Bronchial epithelial cell (primary cell): ENCODE data around the gene ATP8A2.

DNA sequence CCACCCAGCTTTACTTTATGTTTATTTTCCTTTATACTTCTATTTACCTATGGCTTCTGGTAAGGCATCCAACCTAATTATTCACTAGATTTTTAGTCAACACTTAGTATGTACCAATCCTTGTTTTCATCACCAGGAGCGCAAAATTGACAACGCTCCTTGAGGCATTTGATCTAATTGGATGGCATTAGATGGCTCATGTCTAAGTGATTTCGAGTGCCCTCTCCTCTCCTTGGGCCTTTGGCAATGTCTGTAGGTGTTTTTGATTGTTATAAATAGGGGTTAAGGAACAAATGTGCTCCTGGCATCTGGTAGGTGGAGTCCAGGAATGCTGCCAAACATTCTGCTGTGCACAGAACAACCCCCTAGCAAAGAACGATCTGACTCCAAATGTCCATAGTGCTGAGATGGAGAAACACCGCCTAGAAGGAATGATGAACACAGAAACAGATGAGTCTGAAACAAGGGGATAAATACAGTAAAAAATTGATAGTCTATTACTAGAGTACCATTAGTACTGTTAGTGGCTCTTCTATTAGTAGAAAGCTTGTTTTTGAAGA is 76.1 kb upstream of the MIPEP start:
- RRBS, 2 experiments, result no CpG with 5 or more reads among the region's 5 CpGs

GRCh38 chr13:23966870-23967078 is 77.6 kb upstream of the MIPEP start:
- RRBS, 2 experiments, result no CpG with 5 or more reads among the region's 4 CpGs

DNA sequence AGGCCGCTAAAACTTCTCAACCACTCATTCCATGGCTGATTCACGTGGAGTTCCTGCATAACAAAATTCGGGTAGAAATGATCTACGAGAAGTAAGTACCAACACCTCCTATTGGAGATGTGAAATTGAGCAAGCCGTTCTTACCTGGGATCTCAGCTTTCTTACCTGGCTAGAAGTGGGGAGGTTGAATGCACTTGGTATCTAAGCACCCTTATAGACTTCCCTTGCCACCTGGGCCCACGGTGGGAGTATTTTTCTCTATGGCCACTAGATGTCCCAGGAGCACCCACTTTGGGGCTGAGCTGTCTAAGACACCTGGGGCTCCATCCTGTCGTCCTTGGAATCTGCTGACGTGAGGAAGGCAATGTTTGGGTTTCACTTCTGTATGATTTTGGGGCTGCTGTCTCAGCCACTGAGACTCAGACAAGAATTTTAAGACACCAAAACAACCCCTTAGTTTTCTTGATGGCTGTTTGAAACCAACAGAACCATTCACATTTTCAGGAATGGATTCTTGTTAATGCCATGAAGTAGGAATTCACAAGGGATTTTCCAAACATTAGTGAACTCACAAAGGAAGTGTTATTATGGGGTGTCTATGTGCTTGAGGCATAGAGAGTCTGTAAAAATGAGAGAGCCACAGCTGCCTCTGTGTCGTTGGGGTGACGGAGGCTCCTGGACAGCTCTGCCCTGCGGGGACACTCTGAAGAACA is 107.0 kb upstream of the SPATA13 start:
- RRBS, 2 experiments, result no CpG with 5 or more reads among the region's 11 CpGs

- RRBS, 2 experiments, result 17% methylated on average over 1 of the region's 9 CpGs; no CpG with 5 or more reads in 1 of the 2 experiments
Observed at GRCh38 chr13:24075895-24076576, 84.5 kb upstream of the SPATA13 start.

- RRBS, 2 experiments, result no CpG with 5 or more reads among the region's 14 CpGs
Observed at GRCh38 chr13:24161973-24162711, 1.6 kb downstream of the SPATA13 start.

DNA sequence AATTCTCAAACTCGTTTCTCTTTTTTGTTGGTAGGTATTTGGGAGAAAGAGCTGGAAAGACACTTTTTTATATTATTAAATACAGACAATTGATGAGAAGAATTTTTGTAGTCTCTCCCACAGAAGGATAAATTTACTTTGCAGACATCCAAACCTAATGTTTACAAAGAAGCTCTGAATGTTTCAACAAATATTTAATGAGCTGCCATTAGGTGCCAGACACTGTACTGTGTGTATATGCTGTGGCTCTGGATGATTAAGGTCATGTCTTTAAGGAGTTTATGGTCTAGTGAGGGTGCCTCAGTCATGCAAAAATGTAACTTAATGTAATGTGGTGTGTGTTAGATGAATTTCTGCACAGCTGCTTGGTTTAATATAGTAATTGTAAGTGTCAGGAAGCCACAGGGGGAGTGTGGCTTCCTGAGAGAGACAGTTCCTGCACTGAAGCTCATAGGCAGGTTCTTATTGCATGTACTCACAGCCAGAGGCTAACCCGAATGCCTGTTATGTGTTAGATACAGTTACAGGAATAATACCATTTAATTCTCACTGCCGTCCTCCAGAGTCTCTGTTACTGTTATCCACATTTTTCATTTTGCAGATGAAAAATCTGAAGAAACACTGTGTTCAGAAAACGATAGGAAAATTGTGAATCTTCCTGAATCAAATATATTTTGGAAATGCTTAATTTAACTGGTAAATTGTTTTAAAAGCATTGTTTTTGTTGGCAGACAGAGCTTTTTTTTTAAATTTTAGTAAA is 43.3 kb downstream of the SPATA13 start:
- RRBS, 2 experiments, result no CpG with 5 or more reads among the region's 4 CpGs

- RRBS, 2 experiments, result no CpG with 5 or more reads among the region's 4 CpGs
Observed at GRCh38 chr13:24217561-24217955, 57.0 kb downstream of the SPATA13 start.

- RRBS, 2 experiments, result no CpG with 5 or more reads among the region's 8 CpGs
Observed at GRCh38 chr13:24224296-24224642, 63.7 kb downstream of the SPATA13 start.

- RRBS, 2 experiments, result no CpG with 5 or more reads among the region's 4 CpGs
Observed at GRCh38 chr13:24244460-24245047, 64.8 kb upstream of the C1QTNF9 start.

GRCh38 chr13:24253616-24254100 is 55.7 kb upstream of the C1QTNF9 start:
- RRBS, 2 experiments, result no CpG with 5 or more reads among the region's 7 CpGs

GRCh38 chr13:24261594-24261909 is 47.8 kb upstream of the C1QTNF9 start:
- RRBS, 2 experiments, result no CpG with 5 or more reads among the region's 3 CpGs

- RRBS, 2 experiments, result no CpG with 5 or more reads among the region's 2 CpGs
Observed at GRCh38 chr13:25323553-25324261, 22.3 kb downstream of the NUP58 start.

- RRBS, 2 experiments, result under 1 to 2% methylated on average over 35 of the region's 75 CpGs
Observed at GRCh38 chr13:25371459-25372336, at the start of gene ATP8A2. Gene ATP8A2, plus strand, starts transcription at chr13:25371974.

DNA sequence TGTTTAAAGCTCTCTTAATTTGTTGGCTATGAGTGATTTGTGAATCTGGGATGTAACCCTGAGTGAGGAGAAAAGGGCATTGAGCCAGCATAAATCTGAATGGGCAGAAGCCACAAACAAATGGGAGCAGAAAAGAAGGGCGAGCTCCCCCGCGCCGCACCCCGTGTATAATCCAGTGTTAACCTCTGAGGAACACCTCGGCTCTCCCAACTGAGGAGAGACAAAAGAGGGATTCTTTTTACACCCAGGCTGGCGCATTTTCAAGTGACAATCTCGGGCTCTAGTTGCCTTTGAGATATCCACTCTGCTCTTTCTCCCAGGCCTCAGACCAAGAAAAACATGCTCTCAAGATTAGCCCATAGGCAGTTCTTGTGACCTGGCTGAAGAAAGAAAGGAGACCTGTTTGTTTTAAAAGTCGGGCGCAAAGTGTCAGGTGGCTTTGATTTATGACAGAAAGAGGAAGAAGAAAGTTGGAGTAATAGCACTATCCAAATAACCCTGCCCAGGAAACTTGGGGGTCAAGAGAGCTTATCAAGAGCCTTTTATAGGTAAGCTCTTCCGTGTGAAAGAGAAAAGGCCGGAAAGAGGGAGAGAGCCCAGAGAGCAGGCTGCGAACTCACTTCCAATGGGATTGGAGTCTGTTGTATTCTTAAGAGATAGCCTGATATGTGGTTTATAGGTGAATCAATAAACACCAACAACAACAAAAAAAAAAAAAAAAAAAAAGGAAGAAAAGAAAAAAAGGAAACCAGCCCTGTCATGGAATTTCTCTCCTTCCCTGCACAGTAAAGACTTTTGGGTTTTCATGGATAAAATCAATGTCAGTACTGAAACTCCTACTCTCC is 27.2 kb downstream of the SHISA2 start:
- RRBS, 2 experiments, result no CpG with 5 or more reads among the region's 13 CpGs

DNA sequence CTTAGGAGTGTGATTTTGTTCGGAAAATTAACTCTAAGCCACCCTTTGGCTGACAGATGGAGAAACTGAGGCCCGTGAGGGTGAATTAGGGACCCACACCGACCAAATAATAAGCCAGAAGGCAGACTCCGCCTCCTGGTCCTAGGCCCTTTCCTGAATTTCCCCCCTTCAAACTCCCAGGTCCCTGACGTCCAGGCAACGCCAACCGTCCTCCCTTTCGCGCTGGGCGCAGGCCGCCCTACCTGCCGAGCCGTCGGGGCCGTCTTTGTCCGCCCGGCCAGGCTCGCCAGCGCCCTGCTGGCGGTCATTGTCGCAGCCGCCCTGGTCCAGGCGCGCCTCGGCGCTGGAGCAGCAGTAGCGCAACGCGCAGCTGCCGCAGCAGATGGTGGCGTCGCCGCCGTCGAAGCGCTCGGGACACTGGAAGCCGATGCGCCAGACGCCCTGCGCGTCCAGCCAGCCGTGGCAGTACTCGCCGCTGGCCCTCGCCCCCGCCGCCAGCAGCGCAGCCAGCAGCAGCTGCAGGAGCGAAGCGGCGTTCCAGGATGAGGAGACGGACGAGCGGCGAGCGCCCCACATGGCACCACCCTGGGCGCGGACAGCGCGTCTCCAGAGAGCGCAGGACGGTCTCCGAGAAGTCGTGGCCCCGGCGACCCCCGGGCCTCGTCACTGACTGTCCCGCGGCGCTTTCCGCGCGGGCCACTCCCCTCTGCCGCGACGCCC is 1.3 kb downstream of the SHISA2 start:
- RRBS, 2 experiments, result under 1 to 2% methylated on average over 9 of the region's 78 CpGs

DNA sequence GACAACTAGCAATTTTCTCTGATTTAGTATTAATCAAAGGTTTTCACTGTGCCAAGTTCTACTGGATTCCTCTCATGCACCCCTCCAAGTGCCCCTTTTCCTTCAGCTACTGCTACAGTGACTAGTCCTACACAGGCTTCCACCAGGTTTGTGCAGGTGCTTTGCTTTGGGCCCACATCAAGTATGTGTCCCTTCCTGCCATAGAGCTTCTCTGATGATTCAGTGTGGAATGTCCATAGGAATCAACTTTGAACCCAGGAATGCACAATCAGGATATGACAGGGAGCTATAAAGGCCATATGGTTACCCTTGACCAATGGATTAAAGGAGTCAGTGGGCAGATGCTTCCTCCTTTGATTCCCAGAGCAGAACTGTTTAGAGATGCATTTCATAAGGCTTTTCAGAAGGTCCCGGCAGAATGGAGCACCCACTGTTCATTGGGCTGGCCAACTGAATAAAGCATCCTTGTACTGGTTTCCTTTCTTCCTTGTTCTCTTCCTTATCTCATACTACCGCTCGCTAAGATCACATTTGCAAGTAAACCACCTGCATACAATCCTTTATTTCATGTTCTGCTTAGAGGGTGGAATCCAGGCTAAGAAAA is 145.2 kb upstream of the WASF3 start:
- RRBS, 2 experiments, result no CpG with 5 or more reads among the region's 3 CpGs

GRCh38 chr13:26738447-26738749 is 22.2 kb downstream of the GPR12 start:
- RRBS, 2 experiments, result no CpG with 5 or more reads among the region's 3 CpGs

DNA sequence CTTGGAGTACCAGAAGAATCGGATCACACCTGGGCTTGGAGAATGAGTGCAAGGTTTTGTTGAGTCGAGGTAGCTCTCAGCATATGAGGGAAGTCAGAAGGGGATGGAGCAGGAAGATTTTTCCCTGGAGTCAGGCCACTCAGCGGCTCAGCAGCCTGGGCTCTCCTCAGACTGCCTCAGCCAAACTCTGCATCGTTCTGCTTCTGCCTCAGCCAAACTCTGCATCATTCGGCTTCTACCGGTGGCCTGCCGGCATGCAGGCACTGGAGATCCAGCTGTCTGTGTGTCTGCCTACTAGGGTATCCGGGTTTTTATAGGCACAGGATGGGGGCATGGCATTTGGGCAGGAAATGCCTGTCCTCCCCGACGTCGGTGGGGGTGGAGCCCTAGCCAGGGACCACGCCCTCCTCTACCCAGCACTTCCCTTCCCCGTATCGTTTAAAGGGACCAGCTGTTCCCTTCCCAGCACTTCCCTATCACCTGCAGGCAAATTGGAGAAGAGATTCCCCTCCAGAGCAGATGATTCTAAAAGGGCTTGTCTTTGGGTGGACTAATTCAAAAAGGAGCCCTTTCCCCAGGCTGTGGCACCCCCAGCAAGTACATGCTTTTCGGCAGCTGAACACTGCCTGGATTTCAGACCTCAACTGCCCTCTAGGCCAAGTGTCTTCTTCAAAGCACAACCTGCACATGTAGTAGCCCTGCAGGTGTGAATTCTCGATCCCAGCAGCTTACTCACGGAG is 25.3 kb upstream of the GPR12 start:
- RRBS, 2 experiments, result no CpG with 5 or more reads among the region's 17 CpGs

DNA sequence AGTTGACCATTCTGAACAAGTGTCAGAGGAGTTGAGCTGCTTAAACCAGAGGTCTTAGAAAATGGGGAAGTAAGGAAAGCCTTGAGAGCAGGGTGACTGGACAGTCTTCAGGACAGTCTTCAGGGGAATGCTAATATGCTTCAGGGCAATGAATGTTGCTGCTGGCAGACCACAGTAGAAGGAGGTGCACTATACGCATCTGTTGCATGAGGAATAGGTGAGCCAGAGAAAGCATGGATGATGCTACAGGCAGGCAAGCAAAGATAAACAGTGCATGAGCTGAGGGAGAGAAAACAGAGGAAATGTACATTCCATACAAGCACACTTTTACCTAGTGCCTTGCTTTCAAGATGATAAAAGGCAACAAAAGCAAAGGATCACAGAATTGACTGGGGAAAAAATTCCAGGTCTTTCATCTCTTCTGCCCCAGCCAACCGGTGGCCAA is 196.7 kb upstream of the GPR12 start:
- RRBS, 2 experiments, result no CpG with 5 or more reads among the region's 2 CpGs

DNA sequence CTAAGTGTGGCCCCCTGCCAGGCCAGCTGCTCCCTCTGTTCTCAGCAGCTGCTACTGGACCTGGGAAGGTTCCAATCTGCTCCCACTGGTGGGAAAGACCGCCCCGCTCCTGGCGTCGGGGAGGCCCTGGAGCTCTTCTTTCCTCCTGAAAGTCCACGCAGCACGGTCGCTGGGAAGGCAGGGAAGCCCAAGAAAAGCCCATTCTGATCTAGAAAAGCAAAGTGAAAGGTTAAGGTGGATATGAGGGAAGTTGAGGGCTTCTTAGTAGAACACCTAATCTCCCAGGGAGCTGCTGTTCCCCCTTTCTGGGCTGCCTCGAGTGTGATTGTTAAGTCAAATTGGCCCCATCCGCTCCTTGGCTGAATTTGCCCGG is 205.5 kb downstream of the USP12 start:
- RRBS, 2 experiments, result no CpG with 5 or more reads among the region's 10 CpGs